Right common carotid artery plus branches (tissue), 1 donor: ENCODE data around the genes KIAA1614 and SHCBP1L.

DNA sequence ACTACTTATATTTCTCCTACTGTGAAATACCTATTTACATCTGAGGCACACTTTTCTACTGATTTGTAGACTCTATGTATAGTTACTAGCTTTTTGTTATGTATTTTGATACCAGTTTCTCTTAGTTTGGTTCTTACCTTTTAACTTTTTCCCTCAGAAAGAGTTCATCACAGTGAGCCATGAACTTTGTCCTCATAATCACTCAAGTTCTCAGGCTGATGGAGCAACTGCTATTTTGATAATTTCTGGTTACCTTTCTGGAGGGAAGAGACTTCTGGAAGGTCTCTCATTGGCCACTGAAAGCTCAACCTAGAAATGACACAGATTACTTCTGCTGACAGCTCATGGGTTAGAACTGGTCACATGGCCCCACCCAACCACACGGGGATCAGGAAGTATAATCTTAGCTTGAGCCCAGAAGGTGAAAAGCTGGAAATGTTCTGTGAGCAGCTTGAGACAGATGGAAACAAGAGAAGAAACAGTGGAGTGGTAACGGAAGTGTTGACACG is 22.2 kb upstream of the XPR1 start:
- PRO-cap: no peak

DNA sequence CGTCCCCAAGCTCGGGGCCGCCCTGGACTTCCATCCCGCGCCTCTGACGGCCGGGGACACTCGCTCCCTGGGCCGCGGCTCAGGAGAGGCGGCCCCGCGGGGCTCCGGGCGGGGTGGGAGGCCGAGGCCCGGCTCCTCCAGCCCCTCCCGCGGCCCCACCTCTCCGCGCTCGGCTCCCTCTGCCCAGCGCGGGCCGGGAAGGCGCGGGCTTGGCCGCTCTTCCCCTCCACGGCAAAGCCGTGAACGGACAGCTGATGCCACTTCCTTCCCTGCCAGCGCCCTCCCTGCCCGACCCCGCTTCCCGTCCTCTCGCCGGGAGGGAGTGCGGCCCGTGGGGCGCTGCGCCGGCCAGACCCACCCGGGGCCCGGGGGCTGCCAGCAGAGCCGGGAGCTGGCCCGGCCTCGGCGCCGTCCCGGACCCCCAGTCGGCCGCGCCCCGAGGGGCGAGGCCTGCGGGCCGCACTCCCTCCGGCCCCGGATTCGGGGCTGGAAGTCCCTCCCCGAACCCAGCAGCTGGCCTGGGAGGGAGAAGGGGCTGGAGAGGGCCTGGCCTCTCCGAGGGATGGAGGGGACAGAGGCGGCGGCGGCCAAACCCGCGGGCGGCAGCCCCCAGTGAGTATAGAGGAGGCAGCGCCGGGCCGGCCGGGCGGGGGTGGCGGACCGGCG is at the start of gene KIAA1614:
KIAA1614 (plus strand) TSS at position 216 of the 666 bp plus-strand sequence.
- PRO-cap: bidirectional peak, plus-strand start at position 33 of the sequence, minus-strand start at position 58 of the sequence; bidirectional peak, plus-strand start at position 186 of the sequence, minus-strand start at position 195 of the sequence; bidirectional peak, plus-strand start at position 538 of the sequence, minus-strand start at position 454 of the sequence

DNA sequence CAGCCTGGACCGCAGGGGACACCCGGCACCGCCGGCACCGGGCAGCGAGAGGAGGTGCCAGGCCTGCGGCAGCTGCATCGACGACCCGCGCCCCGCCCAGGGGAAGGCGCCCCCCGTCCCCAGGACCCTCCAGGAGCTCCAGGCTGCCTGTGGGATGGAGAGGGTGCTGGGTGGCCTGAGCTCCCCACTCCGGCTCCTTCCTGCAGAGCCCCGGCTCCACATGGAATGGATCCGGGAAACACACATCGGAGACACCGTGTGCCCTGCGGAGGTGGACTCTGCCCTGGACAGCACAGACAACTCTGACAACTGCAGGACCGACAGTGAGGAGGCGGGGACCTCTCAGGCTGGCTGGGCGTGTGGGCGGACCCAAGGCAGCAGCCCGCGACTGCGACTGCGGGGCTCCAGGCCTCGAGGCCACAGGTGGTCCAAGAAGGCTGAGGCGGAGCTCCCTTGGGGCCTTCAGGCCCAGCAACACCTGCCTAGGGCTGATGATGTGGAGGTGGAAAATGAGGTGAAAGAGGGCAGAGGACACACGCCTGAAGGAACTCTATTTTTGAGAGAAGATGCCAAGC is 22.9 kb downstream of the KIAA1614 start:
- PRO-cap: no peak

GRCh38 chr1:180948115-180948741 is 35.5 kb downstream of the KIAA1614 start:
- PRO-cap: unidirectional peak, plus-strand start at chr1:180948573

- PRO-cap: no peak
These were observed 30.9 kb downstream of the IER5 start for GRCh38 chr1:181119341-181119918.

GRCh38 chr1:181129666-181130299 is 41.3 kb downstream of the IER5 start:
- PRO-cap: no peak

- PRO-cap: no peak
These were observed 61.0 kb downstream of the IER5 start for GRCh38 chr1:181149352-181150094.

GRCh38 chr1:181151666-181152515 is 63.4 kb downstream of the IER5 start:
- PRO-cap: unidirectional peak, plus-strand start at chr1:181152232

DNA sequence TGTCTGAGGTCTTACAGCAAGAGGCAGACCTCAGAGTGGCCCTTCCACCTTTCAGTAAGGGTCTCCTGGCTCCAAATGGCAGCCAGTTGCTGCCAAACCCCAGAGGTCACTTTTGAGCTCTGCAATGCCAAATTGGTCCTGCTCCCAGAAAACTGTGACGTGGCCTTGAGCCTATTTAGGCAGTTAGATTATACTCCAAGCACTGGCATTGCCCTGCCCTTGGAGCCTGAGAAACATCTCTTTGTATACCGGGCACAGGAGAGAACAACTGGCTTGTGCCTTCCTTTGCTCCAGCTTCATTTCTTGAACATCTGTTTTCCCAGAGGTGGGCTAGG is 134.5 kb downstream of the IER5 start:
- PRO-cap: no peak

- PRO-cap: no peak
These were observed 4.9 kb downstream of the ZNF648 start for GRCh38 chr1:182056584-182057069.

- PRO-cap: no peak
These were observed 68.0 kb upstream of the ZNF648 start for GRCh38 chr1:182129514-182129891.

DNA sequence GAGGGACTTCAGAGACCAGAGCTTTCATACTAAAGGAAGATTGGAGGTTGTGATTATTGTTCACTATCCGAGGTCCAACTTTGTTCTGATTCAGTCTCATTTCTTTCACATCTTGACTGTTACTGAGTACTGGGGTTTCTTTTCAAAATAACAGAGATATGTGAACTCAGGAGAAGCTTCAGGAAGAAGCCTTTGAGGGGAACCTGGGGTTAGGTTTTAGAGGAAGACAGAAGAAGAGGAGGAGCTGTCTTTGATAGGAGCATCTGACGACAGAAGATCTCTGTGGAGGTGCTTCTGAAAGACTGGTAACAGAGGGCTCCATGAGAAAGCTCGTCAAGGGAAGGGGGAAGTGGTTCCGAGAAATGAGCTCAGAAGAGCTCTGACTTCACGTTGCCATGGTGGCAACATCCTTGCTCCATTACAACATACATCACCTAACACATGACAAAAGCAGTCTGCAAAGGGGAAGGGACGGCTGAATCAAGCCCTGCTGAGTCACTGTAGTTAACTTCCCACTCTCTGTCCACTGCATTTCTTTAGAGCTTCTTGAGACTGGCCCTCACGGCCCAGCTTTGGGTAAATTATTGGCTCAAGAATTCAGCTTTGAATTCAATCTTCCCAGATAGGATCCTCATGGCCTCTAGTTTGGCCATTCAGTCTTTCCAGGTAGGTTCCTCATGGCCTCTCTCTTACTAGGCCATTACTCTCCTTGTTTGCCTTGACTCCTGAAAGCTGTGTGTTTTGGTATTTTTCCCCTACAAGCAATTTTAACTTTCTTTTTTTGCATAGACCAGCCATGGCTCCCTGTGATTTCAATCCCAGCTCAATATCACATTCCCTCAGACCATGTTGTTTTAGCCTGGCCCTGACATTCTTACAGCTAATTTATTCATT is 87.9 kb upstream of the ZNF648 start:
- PRO-cap: bidirectional peak, plus-strand start at position 539 of the sequence, minus-strand start at position 304 of the sequence

GRCh38 chr1:182170582-182171123 is 109.1 kb upstream of the ZNF648 start:
- PRO-cap: no peak

DNA sequence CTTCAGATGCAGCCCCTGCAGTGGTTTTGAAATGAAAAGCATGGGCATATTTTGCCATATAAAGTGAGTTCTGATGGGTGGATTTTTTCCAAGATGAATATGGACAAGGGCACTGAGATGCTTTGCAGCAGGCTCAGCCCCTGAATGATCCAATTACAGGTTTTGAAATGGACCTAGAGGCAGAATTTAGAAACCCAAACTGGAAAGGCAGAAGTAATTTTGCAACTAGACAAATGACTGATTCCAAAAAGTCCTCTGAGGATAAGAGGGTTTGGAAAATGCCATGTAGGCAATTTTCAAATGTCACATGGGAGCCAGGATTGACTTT is 148.8 kb upstream of the ZNF648 start:
- PRO-cap: unidirectional peak, minus-strand start at position 146 of the sequence

DNA sequence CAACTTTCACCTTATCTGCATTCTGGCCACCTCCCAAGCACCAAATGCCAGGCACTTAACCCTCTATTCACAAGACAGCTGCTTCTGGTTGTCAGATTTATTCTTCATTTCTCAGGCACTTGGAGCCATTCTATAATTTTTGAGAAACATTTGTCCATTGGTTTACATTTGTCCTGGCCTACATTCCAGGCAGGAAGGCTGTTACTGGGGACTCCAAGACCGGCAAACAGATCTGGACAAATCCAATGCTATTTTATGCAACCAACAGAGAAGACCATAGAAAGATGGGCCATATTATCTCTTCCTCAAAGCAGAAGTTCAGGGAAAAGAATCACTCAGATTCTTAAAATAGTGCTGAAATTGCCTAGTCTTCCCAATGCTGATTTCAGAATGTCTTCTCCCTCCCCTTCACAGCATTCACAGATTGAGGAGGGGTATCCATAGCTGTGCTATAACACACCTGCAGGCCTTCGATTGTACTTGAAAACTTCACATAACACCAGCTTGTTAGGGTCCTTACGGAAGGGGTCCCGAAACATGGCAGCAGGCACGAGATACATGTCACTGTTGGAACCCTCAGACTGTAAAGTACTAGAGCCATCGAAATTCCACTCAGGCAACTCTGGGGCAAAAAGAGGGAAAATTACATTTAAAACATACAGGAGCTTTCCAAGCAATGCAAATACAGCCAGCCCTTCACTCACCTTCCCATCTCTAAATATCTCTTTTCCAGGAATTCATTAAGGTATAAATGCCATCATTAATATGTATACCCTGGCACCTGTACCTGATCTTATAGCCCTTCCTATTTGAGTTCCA is 4.7 kb downstream of the GLUL start:
- PRO-cap: no peak

- PRO-cap: no peak
These were observed 33.9 kb downstream of the DHX9 start for GRCh38 chr1:182873023-182873559.

- PRO-cap: no peak
These were observed at the start of gene SHCBP1L for GRCh38 chr1:182953051-182953340. TSS of gene SHCBP1L (minus strand) at chr1:182953166.

GRCh38 chr1:183024185-183024405 is 875 bp downstream of the LAMC1 start:
- PRO-cap: bidirectional peak, plus-strand start at chr1:183024320, minus-strand start at chr1:183024268

- PRO-cap: no peak
These were observed 34.0 kb downstream of the LAMC1 start for GRCh38 chr1:183057248-183057580.

DNA sequence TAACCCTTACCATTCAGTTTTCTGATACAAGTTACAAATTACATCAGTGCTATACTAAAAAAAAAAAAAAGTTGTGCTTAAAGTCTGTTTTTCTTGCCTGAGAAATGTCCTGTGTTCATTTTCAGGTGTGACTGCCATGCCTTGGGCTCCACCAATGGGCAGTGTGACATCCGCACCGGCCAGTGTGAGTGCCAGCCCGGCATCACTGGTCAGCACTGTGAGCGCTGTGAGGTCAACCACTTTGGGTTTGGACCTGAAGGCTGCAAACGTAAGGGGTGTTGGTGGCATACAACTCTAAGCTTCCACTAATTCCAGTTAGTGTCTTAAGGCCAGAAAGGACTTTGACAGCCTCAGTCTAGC is 60.1 kb upstream of the LAMC2 start:
- PRO-cap: no peak